ENCODE results near the genes NRXN3, DIO2 and SPATA7.

DNA sequence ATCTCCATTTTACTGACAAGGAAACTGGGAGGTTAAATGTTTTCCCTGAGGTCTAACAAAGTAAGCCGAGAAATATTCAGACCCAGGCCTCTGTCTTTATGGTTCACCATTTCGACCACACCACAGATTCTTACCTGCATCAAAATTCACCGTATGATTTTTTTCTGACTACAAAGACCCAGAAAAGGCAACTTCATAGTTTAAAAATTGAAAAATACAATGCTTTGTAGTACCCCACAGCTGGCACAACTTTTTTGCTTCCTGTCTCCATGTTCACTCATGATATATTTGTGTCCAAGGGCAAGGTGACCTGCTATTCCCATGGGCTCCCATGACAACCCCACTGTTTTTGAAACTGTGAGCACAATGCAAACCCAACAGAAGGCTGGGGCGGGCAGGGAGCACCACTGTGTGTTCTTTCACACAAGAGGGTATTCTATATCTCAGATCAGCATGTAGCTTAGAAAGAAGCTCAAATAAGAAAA lies 56.0 kb upstream of the ISM2 start:
- RRBS = no CpG with 5 or more reads among the region's 4 CpGs
CAGE:
- cytosol, long polyA plus RNA = no peak
- long polyA plus RNA = no peak
- nucleus, long polyA plus RNA = no peak

- RRBS = no CpG with 5 or more reads among the region's 3 CpGs
CAGE:
- cytosol, long polyA plus RNA = no peak
- long polyA plus RNA = no peak
- nucleus, long polyA plus RNA = no peak
These were observed 27.4 kb downstream of the SPTLC2 start for GRCh38 chr14:77589130-77589329.

- RRBS = no CpG with 5 or more reads among the region's 1 CpG
CAGE:
- cytosol, long polyA plus RNA = no peak
- long polyA plus RNA = no peak
- nucleus, long polyA plus RNA = no peak
These were observed 20.7 kb downstream of the ALKBH1 start for GRCh38 chr14:77686952-77687654.

DNA sequence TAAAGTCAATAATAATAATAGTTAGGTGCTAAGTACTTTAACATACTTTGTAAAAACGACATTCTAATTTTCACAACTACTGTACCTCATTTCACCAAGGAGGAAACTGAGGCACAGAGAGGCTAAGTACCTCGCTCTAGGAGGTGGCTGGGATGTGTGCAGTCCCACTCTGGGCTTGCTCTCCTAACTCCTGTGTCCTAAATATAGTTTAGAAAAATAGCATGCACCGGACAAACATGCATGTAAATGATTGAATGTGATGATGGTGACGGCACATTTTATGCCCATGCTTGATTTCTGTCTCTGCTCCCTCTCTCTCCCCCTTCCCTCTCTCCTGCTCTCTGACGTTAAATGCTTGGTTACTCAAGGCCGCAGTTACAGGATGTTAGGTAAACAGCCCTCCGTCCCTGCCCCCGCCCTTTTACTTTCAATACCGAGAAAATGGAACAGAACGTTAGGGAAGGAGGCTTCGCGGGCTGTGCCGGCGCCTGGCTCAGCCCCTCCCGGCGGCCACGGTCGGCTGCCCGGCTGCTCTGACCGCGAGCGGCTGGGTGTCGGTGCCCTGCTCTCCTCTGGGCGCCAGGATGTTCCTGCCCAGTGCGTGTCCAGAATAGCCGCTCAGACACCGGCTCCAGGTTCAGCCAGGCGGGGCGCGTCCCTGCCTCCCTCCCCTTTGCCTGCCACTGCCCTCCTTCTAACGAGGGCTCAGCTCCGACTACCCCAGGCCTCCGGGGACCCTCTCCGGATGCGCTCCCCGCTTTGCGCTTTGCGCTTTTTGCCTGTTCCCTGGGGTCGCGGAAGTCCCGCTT lies 165.9 kb downstream of the ADCK1 start:
- RRBS = 43% methylated on average over 22 of the region's 41 CpGs
CAGE:
- cytosol, long polyA plus RNA = no peak
- long polyA plus RNA = no peak
- nucleus, long polyA plus RNA = no peak

- RRBS = no CpG with 5 or more reads among the region's 1 CpG
CAGE:
- cytosol, long polyA plus RNA = no peak
- long polyA plus RNA = no peak
- nucleus, long polyA plus RNA = no peak
These were observed 181.2 kb upstream of the NRXN3 start for GRCh38 chr14:77988986-77989396.

- RRBS = no CpG with 5 or more reads among the region's 7 CpGs
CAGE:
- cytosol, long polyA plus RNA = no peak
- long polyA plus RNA = no peak
- nucleus, long polyA plus RNA = no peak
These were observed at the start of gene NRXN3 for GRCh38 chr14:78170233-78170531. Gene NRXN3 (plus strand): TSS chr14:78170373.

DNA sequence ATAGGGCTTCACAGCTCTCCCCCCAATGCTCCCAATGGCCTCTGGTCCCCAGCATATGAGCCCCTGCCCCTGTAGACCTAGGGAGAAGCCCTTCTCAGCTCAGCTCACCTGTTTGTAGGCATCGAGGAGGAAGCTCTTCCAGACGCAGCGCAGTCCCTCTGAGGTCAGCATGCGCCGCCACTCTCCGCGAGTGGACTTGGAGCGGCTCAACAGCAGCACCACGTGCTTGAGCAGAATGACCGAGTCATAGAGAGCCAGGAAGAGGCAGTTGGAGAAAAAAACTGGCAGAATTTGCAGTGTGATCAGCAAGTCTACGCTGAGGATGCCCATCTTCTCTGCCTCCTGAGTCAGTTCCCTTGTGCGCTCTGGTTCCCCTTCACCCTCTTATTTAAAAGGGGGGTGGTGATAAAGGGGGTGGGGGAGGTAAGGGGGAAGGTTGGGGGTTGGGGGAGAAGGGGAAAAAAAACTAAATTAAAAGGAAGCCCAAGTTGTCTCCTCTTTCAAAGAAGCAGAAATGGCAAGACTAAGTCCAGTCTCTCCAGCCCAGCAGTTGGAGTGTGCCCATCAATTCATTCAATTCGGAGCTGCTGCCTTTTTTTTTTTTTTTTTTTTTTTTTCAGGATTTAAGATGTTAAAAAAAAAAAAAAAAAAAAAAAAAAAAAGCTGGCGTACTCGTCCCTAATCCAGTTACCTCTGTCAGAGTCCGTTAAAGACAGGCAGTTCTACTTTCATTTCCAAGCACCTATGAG lies at the start of gene DIO2:
Gene DIO2, minus strand, starts transcription at position 362 of the 749 bp plus-strand sequence.
- RRBS = no CpG with 5 or more reads among the region's 16 CpGs
CAGE:
- cytosol, long polyA plus RNA = no peak
- long polyA plus RNA = no peak
- nucleus, long polyA plus RNA = no peak

DNA sequence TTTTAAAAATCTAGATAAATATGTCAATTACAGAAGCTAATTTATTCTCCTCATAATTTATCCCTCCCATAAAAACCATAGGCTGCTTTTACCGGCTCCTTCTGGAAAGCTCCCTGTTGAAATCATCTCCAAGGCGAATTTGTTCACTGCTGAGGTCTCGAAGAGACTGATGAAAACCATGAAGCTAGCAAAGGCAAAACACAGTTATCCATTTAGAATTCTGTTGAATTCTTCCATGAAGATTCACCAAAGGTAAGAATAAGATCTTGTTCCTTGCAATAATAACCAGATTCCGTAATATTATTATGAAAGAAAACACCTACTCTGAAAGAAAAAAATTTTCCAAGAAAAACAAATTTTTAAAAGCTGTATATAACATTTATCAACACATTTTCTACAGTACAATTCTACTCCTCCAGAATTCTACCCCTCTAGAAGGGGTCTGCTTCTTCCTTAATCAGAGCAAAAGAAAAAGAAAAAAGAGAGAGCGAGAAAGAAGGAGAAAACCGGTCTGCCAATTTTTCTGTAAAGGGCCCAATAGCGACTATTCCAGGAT lies 41.6 kb downstream of the CEP128 start:
- RRBS = no CpG with 5 or more reads among the region's 7 CpGs
CAGE:
- cytosol, long polyA plus RNA = no peak
- long polyA plus RNA = no peak
- nucleus, long polyA plus RNA = no peak

DNA sequence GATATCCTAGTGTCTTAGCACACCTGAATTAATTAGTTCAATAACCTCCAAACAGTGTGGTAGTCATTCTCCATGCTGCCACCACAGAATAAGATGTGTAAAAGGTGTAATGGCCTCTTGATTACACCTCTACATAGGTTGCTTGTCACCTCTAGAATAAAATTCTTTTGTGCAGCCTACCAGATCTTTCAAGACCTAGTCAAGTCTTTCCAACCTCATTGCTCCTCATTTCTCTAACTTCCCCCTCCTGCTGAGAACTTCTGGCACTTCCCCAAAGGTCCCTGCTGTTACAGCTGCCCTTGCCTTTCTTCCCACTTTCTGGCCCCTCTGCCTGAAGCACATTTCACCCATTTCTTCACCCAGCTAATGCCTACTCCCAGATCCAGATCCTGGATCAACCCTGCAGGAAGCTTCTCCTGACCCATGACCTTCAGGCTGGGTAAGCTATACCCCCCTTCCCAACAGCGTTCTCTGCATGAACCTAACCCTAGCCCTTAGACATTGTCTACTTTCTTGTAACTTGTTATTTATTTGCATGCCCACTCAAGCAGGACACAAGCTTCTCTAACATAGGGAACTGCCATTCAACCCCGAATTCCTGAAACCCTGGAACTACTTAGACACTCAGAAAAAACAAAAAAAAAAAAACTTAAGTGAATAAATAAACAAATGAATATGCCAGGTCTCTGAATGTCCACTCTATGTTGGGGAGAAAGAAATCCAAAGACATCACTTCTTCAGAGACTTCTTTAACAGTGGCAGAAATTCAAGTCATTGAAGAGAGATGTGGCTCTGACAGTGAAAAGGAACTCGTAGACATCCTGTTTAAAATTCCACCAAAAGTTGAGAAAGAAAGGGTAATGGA lies 1.6 kb downstream of the TSHR start:
- RRBS = no CpG with 5 or more reads among the region's 3 CpGs
CAGE:
- cytosol, long polyA plus RNA = no peak
- long polyA plus RNA = no peak
- nucleus, long polyA plus RNA = no peak

- RRBS = no CpG with 5 or more reads among the region's 4 CpGs
CAGE:
- cytosol, long polyA plus RNA = no peak
- long polyA plus RNA = no peak
- nucleus, long polyA plus RNA = no peak
These were observed 55.6 kb downstream of the GTF2A1 start for GRCh38 chr14:81165168-81165534.

GRCh38 chr14:81219729-81219993 lies 1.1 kb downstream of the GTF2A1 start:
- RRBS = no CpG with 5 or more reads among the region's 10 CpGs
CAGE:
- cytosol, long polyA plus RNA = no peak
- long polyA plus RNA = no peak
- nucleus, long polyA plus RNA = no peak

GRCh38 chr14:81393278-81393864 lies 6.8 kb downstream of the STON2 start:
- RRBS = no CpG with 5 or more reads among the region's 7 CpGs
CAGE:
- cytosol, long polyA plus RNA = no peak
- long polyA plus RNA = no peak
- nucleus, long polyA plus RNA = no peak

GRCh38 chr14:81464355-81465229 lies 64.5 kb upstream of the STON2 start:
- RRBS = no CpG with 5 or more reads among the region's 22 CpGs
CAGE:
- cytosol, long polyA plus RNA = no peak
- long polyA plus RNA = no peak
- nucleus, long polyA plus RNA = no peak

DNA sequence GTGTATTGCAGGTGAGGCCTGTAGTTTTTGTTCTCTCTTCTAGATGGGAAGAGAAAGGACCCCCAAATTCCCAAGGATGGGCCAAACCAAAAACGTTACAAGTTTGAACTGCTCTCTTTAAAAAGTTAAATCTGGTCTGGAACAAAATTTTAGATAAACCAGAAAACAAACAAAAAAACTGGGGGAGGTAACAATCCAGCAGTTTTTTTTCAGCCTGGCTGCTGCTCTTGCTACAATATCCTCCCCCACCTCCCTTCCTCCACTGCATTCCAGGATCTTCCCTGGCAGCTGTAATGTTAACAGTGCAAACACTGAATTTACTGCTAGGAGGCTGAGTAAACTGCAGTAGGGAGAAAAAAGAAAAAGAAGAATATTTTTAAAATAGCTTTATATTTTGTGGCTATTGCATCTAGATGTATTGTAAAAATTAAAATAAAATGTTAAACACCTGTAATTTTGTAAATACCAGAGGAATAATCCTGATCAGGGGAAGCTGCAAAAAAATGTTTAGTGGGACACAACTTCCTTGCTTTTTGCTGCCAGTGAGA lies 16.3 kb downstream of the SEL1L start:
- RRBS = no CpG with 5 or more reads among the region's 1 CpG
CAGE:
- cytosol, long polyA plus RNA = no peak
- long polyA plus RNA = no peak
- nucleus, long polyA plus RNA = no peak

- RRBS = no CpG with 5 or more reads among the region's 3 CpGs
CAGE:
- cytosol, long polyA plus RNA = no peak
- long polyA plus RNA = no peak
- nucleus, long polyA plus RNA = no peak
These were observed 1541.7 kb upstream of the FLRT2 start for GRCh38 chr14:83988301-83988634.

- RRBS = no CpG with 5 or more reads among the region's 8 CpGs
CAGE:
- cytosol, long polyA plus RNA = no peak
- long polyA plus RNA = no peak
- nucleus, long polyA plus RNA = no peak
These were observed 1275.7 kb upstream of the FLRT2 start for GRCh38 chr14:84254173-84254774.

DNA sequence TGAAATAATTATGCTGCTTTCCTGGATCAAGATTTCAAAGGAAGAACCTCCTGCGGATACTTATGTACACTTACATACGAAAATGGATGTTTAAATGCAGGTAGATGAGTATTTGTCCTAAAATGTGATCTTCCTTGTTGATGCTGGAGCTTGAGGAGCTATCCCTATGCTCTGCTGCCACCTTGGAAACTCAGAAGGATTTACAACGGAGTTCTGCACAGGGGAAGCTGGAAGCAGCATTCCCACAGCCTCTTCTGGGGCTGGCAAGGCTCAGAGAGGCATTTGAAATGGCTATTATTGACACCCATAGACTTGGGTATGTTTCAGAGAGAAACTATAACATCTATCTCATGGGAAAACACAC lies 1.4 kb upstream of the FLRT2 start:
- RRBS = no CpG with 5 or more reads among the region's 3 CpGs
CAGE:
- cytosol, long polyA plus RNA = no peak
- long polyA plus RNA = no peak
- nucleus, long polyA plus RNA = no peak

GRCh38 chr14:86312446-86313099 lies 782.6 kb downstream of the FLRT2 start:
- RRBS = no CpG with 5 or more reads among the region's 21 CpGs
CAGE:
- cytosol, long polyA plus RNA = no peak
- long polyA plus RNA = no peak
- nucleus, long polyA plus RNA = no peak

- RRBS = no CpG with 5 or more reads among the region's 3 CpGs
CAGE:
- cytosol, long polyA plus RNA = no peak
- long polyA plus RNA = no peak
- nucleus, long polyA plus RNA = no peak
These were observed 818 bp upstream of the SPATA7 start for GRCh38 chr14:88384634-88385044.

DNA sequence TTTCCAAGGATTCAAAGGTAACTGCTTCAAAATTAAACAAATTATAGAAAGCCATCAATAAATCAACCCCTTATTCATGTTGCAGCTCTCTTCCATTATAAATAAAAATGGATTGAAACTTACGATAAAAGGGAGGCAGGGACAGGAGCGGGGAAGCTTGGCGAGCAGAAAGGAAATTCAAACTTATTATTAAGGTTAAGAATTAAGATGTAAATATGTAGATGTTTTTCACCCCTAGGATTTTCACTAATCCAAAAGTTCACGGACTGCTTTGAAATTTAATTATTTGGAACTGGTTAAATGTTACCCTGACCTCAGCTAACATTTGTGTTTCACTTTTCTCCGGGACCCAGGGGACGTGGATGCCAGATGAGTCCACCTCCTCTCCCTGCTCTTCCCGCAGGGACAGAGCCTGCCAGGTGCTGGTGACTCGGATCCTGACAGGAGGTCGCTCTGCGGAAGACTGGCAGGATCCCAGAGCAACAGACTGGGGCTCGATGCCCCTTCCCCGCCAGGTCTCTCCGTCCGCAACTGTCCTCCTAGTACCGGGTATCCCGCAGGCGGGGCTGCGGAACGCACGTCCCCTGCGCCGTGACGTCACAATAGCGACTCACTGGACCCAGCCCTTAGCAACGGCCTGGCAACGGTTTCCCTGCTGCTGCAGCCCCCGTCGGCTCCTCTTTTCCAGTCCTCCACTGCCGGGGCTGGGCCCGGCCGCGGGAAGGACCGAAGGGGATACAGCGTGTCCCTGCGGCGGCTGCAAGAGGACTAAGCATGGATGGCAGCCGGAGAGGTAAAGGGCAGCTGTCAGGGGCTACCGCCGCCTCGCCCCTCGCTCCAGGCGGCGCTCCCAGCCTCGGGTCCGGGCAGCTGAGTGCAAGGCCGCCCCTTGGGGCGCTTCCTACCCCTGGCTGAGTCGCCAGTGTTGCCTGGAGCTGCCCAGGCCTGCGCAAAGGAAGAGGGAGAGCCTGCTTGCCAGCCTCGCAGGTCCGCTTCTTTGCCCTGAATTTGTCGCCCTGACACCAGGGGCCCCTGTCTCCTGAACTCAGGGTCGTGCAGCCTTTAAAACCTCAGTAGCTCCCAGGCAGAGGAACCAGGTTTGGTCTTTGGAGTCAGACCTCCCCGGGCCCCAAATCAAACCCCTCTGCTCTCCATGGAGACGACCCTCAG lies at the start of gene SPATA7:
Gene SPATA7, plus strand, starts transcription at position 613 of the 1,170 bp plus-strand sequence.
- RRBS = 1% methylated on average over 13 of the region's 55 CpGs
CAGE:
- cytosol, long polyA plus RNA = no peak
- long polyA plus RNA = no peak
- nucleus, long polyA plus RNA = no peak